H4 (cell line): ENCODE results near the genes ZCCHC8, KNTC1 and HCAR1.

GRCh38 chr12:122332946-122333434 is 66.7 kb upstream of the VPS33A start:
- RAMPAGE, long total RNA = no peak

DNA sequence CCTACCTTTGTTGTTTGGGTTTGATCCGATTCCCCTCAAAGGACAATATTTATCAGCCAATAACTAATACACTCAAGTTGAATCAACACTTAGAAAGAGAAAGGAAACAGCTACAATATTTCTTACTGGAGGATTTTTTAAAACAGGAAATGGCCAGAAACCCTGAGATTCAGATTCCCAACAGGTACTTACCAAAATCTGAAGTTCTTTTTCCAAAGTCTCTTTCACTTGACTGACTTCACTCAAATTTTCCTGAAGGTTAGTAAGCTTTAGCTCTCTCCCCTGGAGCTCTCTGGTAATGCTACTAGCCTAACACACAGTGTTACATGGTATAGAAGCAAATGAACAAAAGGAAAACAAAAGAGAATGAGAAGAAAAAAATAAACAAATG is 70.1 kb upstream of the VPS33A start:
- RAMPAGE, long total RNA = no peak

- RAMPAGE, long total RNA = no peak
Measured at GRCh38 chr12:122420942-122421234, 1.6 kb downstream of the CLIP1 start.

- RAMPAGE, long total RNA = start-site peak on the minus strand at chr12:122500848-122500871, 22 reads; start-site peak on the minus strand at chr12:122500932-122500989, 28 reads
Measured at GRCh38 chr12:122500019-122501031, at the start of gene ZCCHC8. Gene ZCCHC8 (minus strand): TSS chr12:122500932.

GRCh38 chr12:122527155-122527972 is at the start of gene KNTC1:
Gene KNTC1 (plus strand): TSS chr12:122527249.
- RAMPAGE, long total RNA = no peak

- RAMPAGE, long total RNA = no peak
Measured at GRCh38 chr12:122730274-122731471, at the start of gene HCAR1. Gene HCAR1 (minus strand): TSS chr12:122730844.

DNA sequence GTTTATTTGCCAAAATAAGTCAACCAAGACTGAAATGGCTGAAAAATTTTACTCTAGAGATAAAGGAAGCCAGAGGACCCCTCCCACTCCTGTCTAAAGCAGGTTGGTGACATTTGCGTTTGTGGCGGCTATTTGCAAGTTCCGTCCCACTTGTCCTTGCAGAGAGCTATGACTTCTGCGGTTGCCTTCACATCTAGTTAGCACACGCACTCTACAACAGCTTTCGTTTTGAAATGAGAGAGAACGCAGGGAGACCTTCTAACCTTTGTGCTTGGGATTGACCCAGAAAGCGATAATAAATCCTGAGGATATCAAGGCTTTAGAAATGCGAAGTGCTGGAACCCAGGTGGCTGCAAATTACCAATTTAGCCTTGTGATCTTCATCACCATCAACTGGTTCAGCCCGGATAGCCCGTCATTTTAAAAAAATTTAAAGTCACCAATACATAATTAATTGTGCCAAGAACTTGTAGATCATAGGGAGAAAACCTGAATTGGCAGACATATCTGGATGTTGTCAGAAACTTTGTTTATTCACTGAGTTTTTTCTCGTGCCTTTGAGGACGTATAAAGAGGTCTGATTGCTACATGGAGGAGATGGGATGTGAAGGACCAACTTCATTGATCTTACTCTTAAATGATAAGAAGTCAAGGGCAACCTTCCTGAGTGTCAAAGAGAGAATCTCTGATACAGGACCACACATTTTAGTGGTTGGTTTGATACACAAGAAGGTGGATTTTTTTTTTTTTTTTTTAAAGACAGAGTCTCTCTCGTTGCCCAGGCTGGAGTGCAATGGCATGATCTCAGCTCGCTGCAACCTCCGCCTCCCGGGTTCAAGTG is 1.5 kb downstream of the HIP1R start:
- RAMPAGE, long total RNA = no peak

DNA sequence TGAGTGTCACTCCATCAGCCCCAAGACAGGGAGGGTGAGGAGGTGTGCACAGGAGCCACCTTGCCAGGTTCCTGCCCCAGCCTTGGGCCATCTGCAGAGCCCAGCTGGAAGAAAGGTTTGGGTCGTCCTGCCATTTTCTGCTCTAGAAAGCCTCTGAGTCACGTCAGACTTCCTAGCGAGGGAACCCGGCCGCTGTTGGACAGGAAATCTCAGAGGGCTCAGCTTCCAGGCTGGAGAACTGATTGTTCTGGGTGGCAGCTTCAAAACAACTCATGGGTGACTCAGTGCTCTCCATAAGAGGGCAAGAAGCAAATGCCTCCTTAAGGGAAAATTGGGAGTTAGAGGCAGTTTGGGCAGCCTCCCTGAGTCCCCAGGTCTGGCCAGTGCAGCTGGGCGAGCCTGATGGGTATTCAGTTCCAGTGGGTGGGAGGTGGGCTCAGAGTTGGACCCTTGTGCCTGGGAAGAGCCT is 16.6 kb downstream of the HIP1R start:
- RAMPAGE, long total RNA = no peak

- RAMPAGE, long total RNA = no peak
Measured at GRCh38 chr12:122858676-122859753, 23.8 kb downstream of the HIP1R start.

DNA sequence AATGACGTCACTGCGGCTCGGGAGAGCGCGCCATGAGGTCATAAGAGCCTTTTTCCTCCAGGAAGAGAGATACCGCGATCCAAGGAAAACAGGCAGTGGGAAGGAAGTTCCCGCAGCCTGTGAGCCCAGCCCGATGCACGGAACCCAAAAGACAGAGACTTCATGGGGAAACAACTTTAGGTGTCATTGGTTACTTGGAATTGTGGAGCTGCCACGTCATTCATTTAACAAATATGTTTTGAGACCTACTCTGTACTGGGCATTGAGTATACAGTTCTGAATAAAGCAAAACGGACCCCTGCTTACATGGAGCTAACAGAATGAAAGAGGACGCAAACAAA is 364 bp upstream of the VPS37B start:
- RAMPAGE, long total RNA = no peak

GRCh38 chr12:122903592-122903913 is 7.6 kb upstream of the VPS37B start:
- RAMPAGE, long total RNA = no peak

GRCh38 chr12:123075460-123076464 is 75.1 kb downstream of the PITPNM2 start:
- RAMPAGE, long total RNA = no peak

- RAMPAGE, long total RNA = no peak
Measured at GRCh38 chr12:123141427-123142533, 9.1 kb downstream of the PITPNM2 start.

GRCh38 chr12:123149069-123150035 is 1.5 kb downstream of the PITPNM2 start:
- RAMPAGE, long total RNA = no peak

DNA sequence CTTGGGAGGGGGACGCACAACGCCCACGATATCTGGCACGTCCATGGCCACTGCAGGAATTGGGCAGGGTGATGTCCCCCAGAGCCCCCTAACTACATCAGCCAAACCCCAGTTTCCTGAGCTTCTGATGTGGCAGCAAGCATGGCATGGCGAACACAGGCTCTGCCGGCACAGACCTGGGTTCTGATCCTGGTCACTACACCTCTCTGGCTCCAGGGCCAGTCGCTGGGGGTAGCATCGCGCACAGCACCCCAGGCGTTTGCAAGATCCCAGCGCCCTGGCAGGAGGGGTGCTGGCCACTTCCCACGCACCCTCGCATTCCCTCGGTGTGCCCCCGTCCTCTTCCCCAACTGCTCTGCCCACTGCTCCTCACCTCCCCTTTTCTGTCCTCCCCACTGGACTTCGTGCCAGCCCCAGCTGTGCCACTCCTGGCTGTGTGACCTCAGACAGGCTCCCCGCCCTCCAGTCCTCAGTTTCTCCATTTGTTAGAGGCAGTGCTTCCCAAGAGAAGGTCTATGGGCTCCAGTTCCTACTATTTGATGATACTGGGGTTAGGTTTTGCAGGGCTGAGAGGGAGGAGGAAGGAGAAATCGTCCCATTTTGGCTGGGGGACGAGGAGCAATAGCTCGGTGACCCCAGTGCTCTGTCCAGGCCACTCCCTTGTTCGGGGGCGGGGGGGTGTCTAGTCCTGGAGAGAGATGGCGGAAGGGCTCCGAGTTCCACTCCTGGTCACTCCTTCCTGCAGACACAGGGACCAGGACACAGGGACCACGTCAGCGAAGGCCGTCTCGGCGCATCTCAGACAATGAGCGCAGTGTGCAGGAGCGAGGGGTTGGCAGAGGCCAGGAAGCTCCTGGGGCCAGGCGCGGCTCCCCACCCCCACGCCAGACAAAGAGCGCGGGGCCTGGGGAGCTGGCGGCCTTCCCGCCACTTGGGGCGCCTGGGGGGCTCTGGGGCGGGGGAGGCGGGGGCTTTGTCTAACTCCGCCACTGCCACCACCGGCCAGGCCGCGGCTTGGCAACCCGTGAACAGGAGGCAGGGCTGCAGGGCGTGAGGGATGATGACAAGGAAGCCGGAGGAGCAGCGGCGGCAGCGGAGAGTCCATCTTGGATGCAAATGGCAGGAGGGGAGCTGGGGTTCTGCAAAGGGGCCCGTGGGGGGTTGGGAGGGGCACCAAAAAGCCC is 2.5 kb downstream of the CDK2AP1 start:
- RAMPAGE, long total RNA = no peak

- RAMPAGE, long total RNA = no peak
Measured at GRCh38 chr12:123423053-123423445, 13.4 kb downstream of the RILPL2 start.

DNA sequence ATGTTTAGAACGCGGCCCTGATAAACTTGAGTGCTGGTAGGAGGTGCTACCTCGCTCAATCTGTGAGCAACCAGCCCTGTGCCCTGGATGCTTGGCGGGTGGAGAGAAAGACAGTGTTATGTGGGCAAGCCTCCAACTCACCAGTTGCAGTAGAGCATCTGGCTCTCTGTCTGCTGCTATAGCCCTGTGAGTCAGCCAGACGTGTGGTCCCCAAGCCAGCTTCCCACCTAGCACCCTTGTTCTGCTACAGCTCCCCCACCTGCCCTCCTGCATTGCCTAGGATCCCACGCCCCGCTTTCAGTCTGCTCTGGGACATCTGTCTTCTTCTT is 13.4 kb downstream of the SNRNP35 start:
- RAMPAGE, long total RNA = no peak

- RAMPAGE, long total RNA = no peak
Measured at GRCh38 chr12:123498192-123498888, 35.2 kb downstream of the RILPL1 start.

DNA sequence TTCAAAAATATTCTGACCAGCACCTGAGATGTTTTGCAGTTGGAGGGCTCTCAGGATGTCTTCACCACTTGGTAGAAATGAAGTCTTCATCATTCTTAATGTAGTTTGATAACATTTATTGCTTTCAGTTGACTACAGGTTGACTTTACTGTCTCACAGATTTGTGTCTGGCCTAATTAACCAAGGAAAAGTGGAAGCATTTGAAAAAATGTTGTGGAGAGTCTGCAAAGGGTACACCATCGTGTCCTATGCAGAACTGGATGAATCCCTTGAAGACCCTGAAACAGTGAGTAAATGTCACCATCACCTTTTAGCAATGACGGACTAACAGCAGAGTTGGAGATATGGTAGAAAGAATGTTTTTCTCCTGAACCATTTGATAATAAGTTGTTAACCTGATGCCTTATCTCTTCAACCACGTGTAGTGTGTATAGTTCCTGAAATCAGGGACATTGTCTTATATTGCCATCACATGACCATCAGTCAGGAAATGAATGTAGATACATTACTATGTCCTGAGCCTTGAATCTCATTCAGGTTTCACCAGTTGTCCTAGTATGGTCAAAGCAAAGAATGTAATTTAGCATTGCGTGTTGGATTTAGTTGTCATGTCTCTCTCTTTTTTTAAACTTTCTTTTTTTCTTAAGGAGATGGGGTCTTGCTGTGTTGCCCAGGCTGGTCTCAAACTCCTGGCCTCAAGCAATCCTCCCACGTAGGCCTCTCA is 15.6 kb downstream of the ATP6V0A2 start:
- RAMPAGE, long total RNA = no peak

DNA sequence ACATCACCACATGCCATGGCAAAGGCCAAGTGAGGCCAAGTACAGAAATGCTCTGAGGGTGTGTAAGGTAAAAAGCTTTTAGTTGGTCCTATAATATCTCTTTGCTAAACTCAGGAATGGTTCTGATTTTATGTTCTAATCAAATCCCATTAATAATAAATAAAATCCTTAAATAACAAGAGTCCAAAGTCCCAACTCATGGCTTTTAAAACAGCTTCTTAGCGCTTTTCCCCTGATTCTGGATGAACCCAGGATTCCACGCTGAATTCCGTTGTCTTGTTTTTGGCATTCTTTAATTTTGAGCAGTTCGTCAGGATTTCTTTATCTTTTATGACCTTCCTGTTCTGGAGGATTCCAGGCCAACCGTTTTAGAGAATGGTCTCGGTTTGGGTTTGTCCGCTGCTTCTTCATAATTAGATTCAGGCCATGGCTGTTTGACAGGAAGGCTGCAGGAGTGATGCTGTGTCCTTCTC is 99.6 kb downstream of the DNAH10 start:
- RAMPAGE, long total RNA = no peak